ENCODE measurements around a stretch of chr4.

- PRO-cap, 2 experiments: no peak in any of the 2 experiments
Observed at GRCh38 chr4:147460387-147460672, 20.6 kb upstream of the EDNRA start.

GRCh38 chr4:147528726-147529314, 47.9 kb downstream of the EDNRA start:
- PRO-cap, 2 experiments: no peak in any of the 2 experiments

DNA sequence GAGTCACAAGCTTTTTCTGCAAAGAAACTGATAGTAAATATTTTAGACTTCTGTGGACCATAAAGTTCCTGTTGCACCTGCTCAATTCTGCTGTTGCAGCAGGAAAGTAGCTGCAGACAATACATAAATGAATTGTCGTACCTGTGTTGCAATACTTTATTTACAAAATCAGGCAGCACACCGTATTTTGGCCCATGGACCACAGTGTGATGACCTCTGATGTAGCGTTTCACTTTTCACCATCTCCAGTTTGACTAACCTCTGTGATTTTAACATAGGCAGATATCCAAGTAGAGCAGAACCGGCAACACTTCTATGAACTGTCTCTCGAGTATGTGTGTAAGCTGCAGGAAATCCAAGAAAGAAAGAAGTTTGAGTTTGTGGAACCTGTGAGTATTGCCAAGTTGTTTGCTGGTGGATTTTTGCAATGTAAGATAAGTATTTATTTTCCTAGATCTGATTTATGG, 132.7 kb downstream of the ARHGAP10 start:
- PRO-cap, 2 experiments: no peak in any of the 2 experiments

DNA sequence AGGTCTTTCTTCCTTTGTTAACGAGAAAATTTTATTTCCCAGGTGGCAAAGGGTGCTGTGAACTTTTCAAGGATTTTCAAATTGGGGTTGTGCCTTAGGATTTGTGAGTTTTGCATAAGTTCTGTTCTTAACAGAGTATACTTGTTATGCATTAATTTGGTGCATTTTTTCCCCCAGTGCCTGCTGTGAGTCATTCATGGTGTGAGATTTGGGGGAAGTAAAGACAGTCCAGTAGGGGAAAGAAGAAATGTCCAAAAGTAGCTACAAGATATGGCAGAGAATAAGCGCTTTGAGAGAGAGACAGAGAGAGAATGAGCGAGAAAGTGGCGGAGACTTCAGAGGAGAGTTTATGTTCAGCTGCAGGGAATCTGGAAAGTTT, 239.2 kb downstream of the ARHGAP10 start:
- PRO-cap, 2 experiments: no peak in any of the 2 experiments

DNA sequence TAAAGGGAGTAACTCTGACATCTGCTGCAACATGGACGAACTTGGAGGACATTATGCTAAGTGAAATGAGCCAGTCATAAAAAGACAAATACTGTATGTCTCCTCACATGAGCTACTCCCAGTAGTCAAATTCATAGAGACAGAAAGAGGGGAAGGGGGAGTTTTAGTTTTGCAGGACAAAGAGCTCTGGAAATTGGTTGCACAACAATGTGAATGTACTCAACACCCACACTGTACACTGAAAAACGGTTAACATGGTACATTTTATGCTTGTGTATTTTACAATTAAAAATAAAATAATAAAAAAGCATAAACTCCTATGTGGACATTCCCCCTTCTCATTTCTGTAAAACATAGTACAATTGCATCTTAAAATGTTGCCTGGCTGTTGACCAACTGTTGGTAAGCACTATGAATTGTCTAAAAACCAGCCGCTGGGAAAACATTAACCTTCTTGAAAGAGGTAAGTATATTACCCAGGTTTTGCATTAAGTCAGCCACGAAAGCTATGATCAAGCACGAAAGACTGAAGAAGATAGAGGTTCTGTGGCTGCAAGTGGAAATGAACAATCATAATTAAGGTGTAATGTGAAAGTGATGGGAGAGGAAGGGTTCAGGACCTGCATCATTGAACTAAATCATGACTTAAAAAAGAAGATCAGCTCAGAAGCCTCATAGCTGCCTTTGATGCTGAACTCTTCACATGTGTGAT, 341.2 kb downstream of the NR3C2 start:
- PRO-cap, 2 experiments: no peak in any of the 2 experiments

DNA sequence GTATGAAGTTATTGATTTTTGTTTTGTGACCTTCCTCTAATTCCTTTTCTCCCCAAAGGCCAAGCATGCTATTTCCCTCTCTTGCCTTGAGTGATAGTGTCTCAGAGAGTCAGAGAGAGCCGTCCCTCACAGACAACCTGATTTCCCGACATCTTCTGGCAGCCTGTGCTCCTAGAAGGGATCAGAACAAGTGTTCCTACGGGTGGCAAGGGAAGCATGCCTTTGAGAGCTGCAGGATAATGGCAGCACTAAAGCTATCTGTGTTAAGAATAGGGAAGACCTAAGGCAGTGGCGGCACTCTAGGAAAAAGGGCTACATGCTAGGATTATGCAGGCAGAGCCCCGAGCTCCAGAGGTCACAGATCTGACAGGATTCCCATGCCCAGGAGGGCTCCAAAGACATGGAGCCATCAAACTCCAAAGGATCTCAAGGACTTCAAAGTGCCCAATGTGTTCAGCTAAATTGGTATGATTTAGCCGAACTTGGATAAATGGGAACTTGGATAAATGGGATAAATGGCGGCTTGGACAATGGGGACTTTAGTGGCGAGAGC, 106.2 kb downstream of the NR3C2 start:
- PRO-cap, 2 experiments: no peak in any of the 2 experiments

- PRO-cap, 2 experiments: no peak in any of the 2 experiments
Observed at GRCh38 chr4:150851860-150852308, 163.2 kb downstream of the LRBA start.

DNA sequence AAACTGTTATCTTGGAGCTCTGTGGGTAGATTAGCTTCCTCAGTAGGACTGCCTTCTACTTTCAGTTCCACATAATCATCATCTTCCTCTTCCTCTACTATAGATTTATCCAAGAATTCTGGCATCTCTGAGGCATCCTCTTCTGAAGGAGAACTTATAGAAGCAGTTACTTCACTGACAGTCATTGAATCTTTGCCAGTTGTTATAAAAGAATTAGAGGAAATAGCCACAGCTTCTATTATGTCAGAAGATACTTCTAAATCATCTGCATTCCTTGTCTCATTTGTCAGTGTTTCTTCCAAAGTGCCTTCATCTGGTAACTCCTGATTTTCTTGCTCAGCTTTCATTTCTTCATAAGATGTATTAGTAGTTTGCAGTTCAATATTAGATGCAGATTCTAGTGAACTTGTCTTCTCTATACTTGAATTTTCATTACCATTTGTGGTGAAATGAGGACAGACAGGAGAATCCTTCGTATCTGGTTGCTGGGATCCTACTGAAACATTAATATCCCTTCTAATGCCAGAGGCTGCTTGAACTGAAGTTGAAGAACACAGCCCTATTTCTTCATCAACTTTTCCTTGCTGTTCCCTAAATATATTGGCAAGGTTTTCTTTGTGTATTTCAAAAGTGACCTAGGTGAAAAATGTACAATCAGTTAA, 162.6 kb downstream of the LRBA start:
- PRO-cap, 2 experiments: no peak in any of the 2 experiments

GRCh38 chr4:151098188-151098650, 1.2 kb upstream of the RPS3A start:
- PRO-cap, 2 experiments: no peak in any of the 2 experiments

DNA sequence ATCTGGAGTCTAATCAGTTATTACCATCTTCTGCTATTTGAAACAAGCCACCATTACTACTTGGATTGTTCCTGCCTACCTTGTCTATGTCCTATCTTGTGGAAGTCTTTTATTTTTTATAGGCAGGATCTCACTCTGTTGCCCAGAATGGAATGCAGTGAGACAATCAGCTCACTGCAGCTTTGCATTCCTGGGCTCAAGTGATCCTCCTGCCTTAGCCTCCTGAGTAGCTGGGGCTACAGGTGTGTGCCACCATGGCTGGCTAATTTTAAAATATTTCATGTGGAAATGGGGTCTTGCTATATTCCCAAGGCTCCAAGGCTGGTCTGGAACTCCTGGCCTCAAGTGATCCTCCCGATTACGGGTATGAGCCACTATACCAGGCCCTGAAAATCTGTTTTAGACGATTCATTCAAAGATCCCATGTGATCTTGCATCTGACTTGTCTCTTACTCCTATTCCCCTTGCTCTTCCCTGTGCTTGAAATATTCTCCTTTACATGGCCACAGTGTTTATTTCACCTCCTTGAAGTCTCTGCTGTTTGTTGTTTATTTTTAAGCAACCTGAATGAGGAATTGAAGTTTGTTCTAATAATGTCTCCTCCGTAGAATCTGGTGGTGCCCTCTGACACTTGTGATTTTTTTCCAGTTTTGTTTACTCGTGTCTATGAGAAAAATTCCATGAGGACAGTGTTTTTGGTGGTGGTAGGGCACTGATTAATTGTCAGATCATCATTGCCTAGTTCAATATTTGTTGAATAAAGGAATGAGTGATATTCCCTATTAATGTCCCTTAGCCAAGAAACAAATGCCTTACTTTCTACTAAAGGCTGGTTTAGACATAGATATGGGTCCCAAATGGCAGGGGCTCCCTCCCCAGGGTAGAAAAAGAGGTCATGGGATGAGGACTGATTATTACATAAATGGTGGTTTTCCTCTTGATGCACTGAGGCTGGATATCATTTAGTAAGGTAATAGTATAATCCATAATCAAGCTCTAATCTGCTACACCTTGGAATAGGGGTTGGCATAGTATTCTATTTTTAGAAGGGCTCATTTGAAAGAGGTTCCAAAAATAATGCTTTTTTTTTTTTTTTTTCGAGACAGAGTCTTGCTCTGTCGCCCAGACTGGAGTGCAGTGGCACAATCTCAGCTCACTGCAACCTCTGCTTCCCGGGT, 8.0 kb downstream of the RPS3A start:
- PRO-cap, 2 experiments: no peak in any of the 2 experiments

DNA sequence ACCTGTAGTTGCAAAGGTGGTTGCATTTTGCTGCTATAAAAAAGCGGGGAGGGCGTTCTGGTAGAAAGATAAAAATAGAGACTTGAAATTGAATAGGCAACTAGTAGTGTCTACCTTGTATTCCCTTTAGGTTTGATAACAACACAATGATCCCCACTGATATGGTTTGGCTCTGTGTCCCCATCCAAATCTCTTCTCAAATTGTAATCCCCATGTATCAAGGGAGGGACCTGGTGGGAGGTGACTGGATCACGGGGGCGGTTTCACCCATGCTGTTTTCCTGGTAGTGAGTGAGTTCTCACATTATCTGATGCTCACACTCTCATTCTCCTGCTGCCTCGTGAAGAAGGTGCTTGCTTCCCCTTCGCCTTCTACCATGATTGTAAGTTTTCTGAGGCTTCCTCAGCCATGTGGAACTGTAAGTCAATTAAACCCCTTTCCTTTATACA, 6.5 kb upstream of the FHIP1A start:
- PRO-cap, 2 experiments: no peak in any of the 2 experiments

DNA sequence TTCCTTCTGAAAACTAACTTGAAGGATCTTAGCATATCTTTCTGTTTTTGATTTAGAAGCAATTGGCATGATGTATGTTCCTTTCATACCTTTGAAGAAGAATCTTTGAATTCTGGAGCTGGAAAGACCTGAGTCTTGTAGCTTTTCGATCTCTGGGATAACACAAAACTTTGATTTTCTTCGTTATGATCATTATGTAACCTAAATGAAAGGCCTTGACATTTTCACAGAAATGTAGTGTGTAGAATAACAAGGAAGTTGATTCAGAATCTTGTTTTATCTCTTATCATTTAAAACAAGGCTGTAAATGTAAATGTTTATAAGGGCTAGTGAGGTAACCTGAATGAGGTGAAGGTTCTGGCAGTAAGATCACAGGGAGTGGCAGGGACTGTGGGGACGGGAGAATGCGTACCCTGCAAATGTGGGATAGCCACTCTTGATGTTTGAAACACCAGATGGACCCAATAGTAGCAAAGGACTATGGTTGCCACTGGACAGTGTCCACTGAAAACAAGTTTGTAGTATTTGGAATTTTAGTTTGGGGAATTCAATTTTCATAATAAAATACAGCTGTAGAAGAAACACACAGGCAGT, 155.2 kb downstream of the FHIP1A start:
- PRO-cap, 2 experiments: no peak in any of the 2 experiments

- PRO-cap, 2 experiments: peak in 1 of 2 experiments; most common plus-strand start chr4:151602604 (in 1)
Observed at GRCh38 chr4:151602414-151602770, 158.4 kb downstream of the GATB start.

- PRO-cap, 2 experiments: no peak in any of the 2 experiments
Observed at GRCh38 chr4:151667991-151668611, 92.7 kb downstream of the GATB start.

DNA sequence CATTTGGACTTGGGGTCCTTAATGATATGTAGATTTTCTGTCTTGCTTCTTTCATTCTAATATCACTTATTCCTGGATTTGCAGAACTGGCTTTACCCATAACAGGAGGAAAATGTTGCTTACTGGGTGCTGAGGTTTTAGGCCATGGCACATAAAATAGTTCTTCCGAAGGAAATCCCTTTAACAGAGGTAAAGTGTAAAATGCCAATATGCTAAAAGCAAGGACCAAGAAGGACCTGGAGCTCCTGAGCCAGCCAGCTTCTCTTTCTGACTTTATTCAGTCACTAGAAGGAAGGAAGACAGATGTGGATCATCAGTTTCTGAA, 21.0 kb upstream of the GATB start:
- PRO-cap, 2 experiments: no peak in any of the 2 experiments

- PRO-cap, 2 experiments: no peak in any of the 2 experiments
Observed at GRCh38 chr4:151909583-151909785, 148.7 kb upstream of the GATB start.

GRCh38 chr4:152121088-152121436, 360.3 kb upstream of the GATB start:
- PRO-cap, 2 experiments: no peak in any of the 2 experiments

GRCh38 chr4:152584806-152585659, 49.1 kb upstream of the FBXW7 start:
- PRO-cap, 2 experiments: no peak in any of the 2 experiments

GRCh38 chr4:152590090-152590828, 54.4 kb upstream of the FBXW7 start:
- PRO-cap, 2 experiments: no peak in any of the 2 experiments

DNA sequence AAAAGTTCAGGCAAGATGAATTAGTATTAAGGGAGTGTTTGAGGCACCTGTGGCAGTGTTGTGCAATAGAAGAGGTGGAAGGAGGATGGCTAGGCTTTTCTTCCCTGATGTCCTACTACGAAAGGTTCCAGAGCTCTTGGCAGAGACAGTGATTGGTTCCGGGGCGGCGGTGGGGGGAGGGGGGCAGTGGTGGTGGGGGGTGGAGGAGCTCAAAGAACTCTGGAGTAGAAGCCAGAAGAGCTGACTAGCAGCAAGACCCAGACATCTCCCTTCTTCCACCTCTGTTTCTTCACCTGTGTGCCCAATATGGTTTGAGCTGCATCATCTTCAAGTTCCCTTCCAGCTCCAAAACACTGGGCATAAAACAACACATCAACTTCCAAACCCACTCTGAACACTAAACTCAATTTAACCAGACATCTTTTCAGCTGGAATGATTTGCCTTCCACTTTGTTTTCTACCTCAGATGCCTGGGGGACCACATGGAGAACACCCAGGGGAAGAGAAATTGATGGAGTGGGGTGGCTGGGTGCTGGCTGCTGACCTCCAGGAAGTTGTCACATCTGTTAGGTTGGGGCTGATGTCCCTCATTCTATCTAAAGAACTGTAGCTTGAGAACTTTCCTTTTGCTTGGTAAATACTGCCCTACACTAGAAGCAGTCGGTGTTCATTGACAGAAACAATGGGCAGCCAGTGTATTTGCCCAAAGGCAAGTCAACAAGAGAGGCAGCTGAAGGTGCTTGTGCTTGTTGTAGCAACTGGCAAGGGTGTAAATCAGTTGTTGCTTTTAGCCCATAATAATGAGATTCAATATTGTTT, 1.2 kb downstream of the TMEM154 start:
- PRO-cap, 2 experiments: no peak in any of the 2 experiments

Measured in monocyte (primary cell).